Breast (tissue), 4 donors: ENCODE measurements around a stretch of chr15.

GRCh38 chr15:85022470-85023375 lies 41.1 kb downstream of the PDE8A start:
- PRO-cap, 3 experiments = no peak in any of the 3 experiments
- RRBS = no CpG with 5 or more reads among the region's 14 CpGs

- PRO-cap, 3 experiments = no peak in any of the 3 experiments
- RRBS = no CpG with 5 or more reads among the region's 2 CpGs
Measured at GRCh38 chr15:85032705-85033394, 51.2 kb downstream of the PDE8A start.

- PRO-cap, 3 experiments = no peak in any of the 3 experiments
- RRBS = no CpG with 5 or more reads among the region's 19 CpGs
Measured at GRCh38 chr15:85168626-85169155, 187.0 kb downstream of the PDE8A start.

DNA sequence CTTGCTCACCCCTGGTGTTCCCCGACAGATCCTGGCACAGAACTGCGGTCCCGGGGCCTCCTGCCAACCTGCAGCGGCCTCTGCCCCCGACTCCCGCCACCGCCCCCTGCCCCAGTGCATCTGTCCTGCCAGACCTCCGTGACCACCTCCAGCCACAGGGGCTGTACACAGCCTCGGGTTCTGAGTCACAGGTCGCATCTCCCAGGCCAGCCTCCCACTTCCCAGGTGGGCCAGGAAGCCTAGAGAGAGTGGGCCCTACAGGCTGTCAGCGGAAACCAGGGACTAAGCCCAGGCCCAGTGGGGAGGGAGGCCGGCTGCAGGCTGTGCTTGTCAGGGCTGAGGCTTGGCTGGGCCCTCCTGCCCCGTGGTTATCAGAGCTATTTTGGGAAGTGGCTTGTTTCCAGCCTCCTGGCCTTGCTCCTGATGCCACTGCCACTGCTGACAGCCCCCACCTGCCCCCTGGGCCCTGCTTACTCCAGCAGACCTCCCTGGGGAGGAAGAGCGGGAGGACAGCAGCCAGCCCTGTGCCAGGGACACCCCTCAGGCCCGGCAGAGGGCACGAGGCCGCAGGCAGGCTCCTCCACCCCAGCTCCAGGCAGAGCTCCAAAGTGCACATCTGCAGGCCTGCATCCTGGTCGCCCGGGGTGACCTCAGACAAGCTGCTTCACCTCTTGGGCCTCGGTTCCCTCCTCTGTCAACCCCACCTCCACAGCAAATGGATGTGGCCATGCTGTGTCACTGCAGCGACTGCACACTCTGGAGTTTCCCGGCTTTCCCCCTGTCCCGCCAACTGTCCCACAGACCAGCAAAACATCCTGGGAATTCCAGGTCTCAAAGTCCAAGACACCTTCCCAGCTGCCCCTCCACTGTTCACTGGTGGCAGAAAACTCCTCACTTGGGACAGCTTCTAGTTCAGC lies 124.1 kb upstream of the AKAP13 start:
- PRO-cap, 3 experiments = no peak in any of the 3 experiments
- RRBS = 43% methylated on average over 1 of the region's 23 CpGs

DNA sequence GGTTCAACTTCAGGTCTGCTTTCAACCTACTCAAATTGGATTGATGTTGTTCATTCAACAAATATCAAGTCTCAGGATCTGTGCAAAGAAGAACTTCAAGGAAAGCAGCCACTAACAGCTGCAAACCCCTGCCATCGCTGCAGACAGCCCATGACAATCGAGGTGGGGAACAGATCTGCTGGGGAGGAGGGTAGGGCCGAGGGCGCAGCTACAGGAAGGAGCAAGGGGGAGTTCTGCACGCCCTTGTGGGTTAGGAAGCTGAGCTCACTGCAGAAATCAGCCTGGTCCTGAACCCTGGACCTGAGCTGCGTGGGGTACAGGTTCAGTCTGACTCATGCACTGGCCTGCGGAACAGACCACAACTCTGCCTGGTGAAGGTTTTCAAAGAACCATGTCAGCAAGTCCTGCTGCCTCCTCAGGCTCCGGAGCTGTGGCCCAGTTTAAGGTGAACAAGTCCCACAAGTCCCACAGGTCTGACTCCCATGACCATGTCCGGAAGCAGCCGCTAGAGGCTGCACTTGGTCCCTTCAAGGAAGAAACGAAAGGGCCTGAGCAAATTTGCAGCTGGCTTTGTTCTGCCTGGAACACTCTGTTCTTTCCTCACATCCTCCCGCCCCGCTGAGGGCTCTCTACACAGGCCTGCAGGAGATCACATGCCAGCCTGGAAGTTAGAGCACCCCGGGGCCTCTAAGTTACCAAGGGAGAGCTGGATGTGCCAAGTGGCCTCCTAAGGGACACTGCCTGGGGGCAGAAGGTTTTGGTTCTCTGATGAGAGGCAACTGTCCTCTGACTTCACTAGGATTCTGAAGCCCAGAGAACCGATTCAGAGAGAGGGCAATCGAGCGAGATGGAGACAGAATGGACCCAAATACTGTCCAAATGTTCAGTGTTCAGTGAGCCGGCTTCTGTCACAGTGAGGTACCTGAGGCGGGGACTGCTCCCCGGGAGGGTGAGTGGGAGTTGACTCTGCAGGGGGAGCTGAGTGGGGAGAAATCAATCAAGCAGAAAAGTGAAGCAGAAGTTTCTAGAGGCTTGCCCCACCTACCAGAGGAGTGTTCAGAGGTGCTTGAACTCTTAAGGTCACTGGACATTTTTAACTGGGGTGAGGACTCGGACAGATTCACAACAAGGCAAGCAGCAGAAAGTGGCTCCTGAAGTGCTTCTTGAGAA lies 49.2 kb upstream of the AKAP13 start:
- PRO-cap, 3 experiments = no peak in any of the 3 experiments
- RRBS = 4% methylated on average over 2 of the region's 21 CpGs

GRCh38 chr15:85346689-85347094 lies 33.7 kb upstream of the AKAP13 start:
- PRO-cap, 3 experiments = no peak in any of the 3 experiments

DNA sequence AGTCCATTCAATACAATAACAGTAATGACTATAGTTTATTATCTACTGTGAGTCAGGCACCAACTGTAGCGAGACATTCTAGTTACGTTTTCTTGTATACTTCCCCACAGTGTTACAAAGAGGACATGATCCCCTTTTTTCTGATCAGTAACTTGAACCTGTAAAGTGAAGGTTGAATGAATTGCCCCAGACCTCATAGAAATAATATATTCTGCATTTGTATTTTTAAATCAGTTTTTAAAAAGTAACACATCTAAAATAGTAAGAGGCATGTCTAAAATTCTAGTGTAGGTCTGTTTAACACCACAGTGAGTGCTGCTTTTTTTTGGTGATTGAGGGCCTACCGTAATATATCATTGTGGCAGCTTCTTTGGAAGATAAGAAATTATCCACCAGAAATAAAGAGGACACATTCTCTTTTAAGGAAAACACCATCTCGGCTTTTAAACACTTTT lies 76.6 kb downstream of the AKAP13 start:
- PRO-cap, 3 experiments = no peak in any of the 3 experiments
- RRBS = no CpG with 5 or more reads among the region's 4 CpGs

- PRO-cap, 3 experiments = no peak in any of the 3 experiments
- RRBS = no CpG with 5 or more reads among the region's 6 CpGs
Measured at GRCh38 chr15:85494039-85494917, 113.9 kb downstream of the AKAP13 start.

DNA sequence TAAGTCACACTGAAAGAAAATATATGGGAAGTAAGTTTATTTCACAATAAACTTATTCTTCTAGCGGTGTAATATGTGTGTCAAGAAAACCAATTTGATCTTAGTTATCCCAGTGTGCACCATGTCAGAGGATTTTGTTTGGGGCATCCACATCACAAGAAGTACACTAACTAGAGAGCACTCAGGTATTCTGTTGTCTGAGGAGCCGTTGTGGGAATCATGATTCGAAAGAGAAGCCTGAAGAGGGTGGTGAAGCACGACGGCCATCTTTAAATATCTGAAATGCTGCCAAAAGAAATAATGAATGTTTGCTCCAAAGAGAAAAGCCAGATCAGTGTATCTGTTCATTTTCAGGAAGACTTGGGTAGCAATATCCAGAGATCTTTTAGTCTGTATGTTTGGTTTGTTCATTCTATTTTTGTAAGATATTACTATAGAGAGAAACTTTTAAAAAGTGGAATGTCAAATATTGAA lies 180.7 kb downstream of the KLHL25 start:
- PRO-cap, 3 experiments = no peak in any of the 3 experiments
- RRBS = no CpG with 5 or more reads among the region's 5 CpGs

DNA sequence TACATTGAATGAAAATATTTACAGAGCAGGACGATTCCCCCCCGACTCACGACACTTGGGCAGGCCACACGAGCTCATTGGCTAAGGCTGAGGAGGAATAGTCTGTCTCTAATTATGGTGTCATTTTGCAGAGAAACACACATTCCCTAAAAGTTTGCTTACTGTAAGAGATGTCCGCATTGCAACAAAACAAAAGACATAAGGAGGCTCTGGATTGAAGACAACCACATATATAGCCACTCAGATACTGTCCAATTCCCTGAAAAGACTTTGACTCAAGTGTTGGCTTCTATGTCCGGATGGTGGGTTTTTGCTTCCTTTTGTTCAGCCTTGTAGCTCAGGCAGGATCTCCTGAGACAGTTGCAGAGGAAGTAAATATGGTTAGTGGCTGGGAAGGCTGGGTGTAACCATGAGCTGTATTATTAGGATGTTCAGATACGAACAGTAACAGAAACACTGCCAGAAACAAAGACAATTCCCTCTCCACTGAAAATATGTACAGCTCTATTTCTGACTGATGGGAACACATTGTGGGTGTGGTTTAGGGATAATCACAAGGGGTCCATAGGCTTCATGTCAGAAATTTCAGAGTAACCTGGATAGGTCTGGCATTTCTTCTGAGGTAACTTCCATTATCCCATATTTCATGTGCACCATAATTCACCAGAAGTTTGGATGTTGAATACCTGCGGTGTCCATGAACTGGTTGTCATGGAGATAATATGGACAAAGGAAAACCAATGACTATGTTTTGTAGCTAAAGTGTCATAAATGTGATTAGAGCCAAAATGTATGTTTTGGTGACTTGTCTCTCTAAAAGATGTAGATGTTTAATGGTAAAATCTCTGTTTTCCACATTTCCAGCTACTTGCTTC lies 170.2 kb downstream of the KLHL25 start:
- PRO-cap, 3 experiments = peak in 1 of 3 experiments; most common minus-strand start position 350 of the sequence (in 1)
- RRBS = no CpG with 5 or more reads among the region's 8 CpGs

GRCh38 chr15:85687049-85687491 lies 107.7 kb downstream of the KLHL25 start:
- PRO-cap, 3 experiments = no peak in any of the 3 experiments
- RRBS = no CpG with 5 or more reads among the region's 3 CpGs

DNA sequence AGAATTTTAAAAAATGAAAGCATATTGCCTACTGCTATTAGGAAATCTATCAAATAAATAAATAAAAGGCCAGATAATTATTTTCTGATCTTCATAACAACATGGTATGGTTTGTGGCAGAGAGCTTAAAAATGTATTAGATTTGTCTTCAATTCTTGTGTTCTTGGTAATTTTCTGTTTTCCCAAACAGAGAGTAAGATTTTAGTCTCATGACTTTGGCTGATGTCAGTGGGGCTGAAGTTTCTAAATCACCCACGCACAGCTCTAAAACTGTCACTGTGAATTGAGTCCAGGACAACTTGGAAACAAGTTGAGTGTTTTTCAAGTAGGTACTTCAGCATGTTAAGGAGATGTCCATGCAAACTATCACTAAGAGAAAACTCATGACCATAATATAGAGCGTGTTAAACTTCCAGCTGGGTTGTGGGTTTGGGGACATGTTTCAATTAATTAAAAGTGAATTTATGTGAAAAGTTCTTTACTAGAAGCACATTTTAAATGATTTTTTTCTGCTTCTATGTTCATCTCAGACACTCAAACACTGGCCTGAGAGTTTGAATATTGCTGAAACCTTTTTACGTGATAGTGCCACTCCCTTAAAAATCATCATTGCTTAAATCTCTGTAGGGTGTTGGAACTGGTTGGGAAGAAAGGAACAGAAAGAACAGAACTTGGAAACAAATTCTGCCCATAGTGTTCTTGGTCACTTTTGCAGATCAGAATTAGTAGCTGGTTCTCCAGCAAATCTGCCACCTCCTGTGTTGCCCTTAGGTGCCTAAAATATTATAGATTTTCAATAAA lies 89.9 kb downstream of the KLHL25 start:
- PRO-cap, 3 experiments = no peak in any of the 3 experiments
- RRBS = no CpG with 5 or more reads among the region's 3 CpGs

DNA sequence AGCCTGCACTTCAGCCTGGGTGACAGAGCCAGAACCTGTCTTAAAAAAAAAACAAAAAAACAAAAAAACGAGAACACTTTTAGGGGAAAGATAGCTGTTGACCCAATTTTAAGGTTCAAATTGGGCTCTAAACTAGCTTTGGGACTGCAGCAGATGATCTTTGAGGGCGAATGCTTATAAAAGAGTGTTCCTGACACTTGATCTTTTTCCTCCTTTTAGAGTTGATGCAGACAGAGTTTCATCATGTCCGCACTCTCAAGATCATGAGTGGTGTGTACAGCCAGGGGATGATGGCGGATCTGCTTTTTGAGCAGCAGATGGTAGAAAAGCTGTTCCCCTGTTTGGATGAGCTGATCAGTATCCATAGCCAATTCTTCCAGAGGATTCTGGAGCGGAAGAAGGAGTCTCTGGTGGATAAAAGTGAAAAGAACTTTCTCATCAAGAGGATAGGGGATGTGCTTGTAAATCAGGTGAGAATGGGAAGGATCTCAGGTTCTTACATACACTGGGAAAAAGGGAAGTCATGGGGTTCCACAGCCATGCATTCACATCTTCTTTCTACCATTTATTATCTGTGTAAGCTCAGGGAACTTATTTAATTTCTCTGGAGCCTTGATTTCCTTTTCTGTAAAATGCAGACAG lies 75.7 kb downstream of the KLHL25 start:
- PRO-cap, 3 experiments = no peak in any of the 3 experiments
- RRBS = no CpG with 5 or more reads among the region's 5 CpGs

- PRO-cap, 3 experiments = no peak in any of the 3 experiments
- RRBS = no CpG with 5 or more reads among the region's 9 CpGs
Measured at GRCh38 chr15:85729803-85730872, 64.6 kb downstream of the KLHL25 start.

DNA sequence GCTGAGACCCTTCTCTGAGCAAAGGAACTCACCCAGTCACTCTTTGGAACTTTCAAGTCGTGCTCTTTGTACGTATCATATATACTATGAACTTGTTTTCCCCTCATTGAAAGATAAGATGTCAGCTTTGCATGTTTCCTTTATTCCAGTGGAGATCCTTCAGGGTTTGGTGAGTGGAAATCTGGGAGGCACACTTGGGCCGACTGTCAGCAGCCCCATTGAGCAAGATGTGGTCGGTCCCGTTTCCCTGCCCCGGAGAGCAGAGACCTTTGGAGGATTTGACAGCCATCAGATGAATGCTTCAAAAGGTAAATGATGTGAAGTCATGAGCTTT lies 59.9 kb downstream of the KLHL25 start:
- PRO-cap, 3 experiments = no peak in any of the 3 experiments
- RRBS = no CpG with 5 or more reads among the region's 6 CpGs

DNA sequence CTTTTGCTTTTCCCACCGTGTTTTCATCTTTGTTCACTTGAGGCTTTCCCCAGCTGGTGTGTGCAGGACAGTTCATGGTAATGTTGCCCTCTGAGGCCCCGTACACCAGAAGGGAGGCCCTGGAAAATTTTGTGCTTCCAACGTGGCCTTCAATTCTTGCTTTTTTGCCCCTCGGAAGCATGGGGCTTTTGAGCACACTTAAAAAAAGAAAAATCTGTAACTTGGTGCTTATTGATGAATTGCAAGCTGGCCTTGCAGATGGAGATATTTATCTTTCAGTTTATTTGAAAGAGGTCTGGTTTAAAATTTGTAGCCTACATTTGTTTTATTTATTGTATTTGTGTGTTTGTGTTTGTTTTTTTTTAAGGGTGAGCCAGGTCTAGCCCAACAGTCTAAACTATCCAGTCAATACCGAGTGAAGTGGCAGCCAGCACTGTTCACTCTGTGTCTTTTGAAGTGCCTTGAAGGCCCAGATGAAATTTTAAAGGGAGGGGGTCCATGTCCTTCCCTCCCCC lies 48.7 kb downstream of the KLHL25 start:
- PRO-cap, 3 experiments = no peak in any of the 3 experiments
- RRBS = no CpG with 5 or more reads among the region's 5 CpGs

GRCh38 chr15:85749571-85750135 lies 45.1 kb downstream of the KLHL25 start:
- PRO-cap, 3 experiments = no peak in any of the 3 experiments
- RRBS = no CpG with 5 or more reads among the region's 15 CpGs

GRCh38 chr15:85777441-85778166 lies 17.1 kb downstream of the KLHL25 start:
- PRO-cap, 3 experiments = no peak in any of the 3 experiments
- RRBS = no CpG with 5 or more reads among the region's 18 CpGs

GRCh38 chr15:85793266-85793925 lies 1.3 kb downstream of the KLHL25 start:
- PRO-cap, 3 experiments = no peak in any of the 3 experiments
- RRBS = 4% methylated on average over 3 of the region's 13 CpGs

DNA sequence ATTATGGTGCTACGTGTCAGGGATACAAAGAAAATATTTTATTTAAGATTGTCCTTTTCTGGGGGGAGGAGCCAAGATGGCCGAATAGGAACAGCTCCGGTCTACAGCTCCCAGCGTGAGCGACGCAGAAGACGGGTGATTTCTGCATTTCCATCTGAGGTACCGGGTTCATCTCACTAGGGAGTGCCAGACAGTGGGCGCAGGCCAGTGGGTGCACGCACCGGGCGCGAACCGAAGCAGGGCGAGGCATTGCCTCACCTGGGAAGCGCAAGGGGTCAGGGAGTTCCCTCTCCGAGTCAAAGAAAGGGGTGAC lies 448.3 kb downstream of the AGBL1 start:
- PRO-cap, 3 experiments = no peak in any of the 3 experiments
- RRBS = no CpG with 5 or more reads among the region's 17 CpGs